Left lung (tissue), 1 donor: ENCODE measurements around the genes CCND1, DEFB108B and IL18BP.

DNA sequence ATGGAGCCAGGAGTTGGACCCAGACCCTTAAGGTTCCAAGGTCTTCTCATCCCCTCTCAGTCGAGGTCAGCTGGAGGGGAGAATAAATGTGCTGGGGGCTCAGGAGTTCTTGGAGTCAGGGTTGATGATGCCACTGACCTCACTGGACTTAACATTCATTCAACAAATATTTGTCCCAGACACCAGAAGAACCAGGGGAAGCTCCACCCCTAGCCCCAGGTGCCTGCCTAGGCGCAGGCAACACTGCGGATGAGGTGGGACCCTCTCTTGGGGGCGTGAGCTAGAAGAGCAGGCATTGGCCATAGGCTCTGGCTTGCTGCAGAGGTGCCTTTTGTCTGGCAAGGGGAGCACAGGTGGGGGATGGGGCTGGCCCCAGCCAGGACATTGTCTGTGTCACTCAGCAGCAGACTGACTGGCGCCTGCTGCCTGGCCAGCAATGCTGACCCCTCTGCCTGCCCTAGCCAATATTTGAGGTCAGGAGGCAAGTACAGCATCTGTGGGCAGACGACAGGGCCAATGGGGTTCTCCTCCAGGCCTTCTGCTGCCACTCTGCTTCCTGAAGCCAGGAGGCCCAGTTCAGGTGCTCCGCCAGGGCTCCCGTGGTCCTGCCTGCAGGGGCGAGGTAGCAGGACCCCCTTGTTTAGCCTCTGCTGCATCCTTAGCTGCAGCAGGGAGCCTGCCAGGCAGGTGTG is 155.6 kb upstream of the CCND1 start:
- PRO-cap, result no peak

- PRO-cap, result bidirectional peak, plus-strand start at chr11:69638287, minus-strand start at chr11:69638340; bidirectional peak, plus-strand start at chr11:69638463, minus-strand start at chr11:69638439
Observed at GRCh38 chr11:69638052-69638796, 2.7 kb upstream of the CCND1 start.

- PRO-cap, result bidirectional peak, plus-strand start at chr11:69640616, minus-strand start at chr11:69640413
Observed at GRCh38 chr11:69640215-69640470, 813 bp upstream of the CCND1 start.

DNA sequence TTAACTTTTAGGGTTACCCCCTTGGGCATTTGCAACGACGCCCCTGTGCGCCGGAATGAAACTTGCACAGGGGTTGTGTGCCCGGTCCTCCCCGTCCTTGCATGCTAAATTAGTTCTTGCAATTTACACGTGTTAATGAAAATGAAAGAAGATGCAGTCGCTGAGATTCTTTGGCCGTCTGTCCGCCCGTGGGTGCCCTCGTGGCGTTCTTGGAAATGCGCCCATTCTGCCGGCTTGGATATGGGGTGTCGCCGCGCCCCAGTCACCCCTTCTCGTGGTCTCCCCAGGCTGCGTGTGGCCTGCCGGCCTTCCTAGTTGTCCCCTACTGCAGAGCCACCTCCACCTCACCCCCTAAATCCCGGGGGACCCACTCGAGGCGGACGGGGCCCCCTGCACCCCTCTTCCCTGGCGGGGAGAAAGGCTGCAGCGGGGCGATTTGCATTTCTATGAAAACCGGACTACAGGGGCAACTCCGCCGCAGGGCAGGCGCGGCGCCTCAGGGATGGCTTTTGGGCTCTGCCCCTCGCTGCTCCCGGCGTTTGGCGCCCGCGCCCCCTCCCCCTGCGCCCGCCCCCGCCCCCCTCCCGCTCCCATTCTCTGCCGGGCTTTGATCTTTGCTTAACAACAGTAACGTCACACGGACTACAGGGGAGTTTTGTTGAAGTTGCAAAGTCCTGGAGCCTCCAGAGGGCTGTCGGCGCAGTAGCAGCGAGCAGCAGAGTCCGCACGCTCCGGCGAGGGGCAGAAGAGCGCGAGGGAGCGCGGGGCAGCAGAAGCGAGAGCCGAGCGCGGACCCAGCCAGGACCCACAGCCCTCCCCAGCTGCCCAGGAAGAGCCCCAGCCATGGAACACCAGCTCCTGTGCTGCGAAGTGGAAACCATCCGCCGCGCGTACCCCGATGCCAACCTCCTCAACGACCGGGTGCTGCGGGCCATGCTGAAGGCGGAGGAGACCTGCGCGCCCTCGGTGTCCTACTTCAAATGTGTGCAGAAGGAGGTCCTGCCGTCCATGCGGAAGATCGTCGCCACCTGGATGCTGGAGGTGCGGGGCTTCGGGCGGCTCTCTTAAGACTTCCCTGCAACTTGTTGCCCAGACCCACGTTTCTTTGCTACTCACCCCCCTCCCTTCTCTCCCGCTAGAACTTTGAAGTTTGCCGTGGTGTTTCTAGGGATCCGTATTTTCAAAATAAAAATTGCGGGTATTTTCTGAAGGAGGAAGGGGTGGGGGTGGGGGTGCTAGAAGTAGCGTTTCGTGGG is at the start of gene CCND1:
Gene CCND1, plus strand, starts transcription at position 686 of the 1,256 bp plus-strand sequence.
- PRO-cap, result bidirectional peak, plus-strand start at position 146 of the sequence, minus-strand start outside the sequence; bidirectional peak, plus-strand start at position 686 of the sequence, minus-strand start at position 511 of the sequence; unidirectional peak, plus-strand start at position 897 of the sequence; bidirectional peak, plus-strand start at position 979 of the sequence, minus-strand start at position 981 of the sequence

- PRO-cap, result no peak
Observed at GRCh38 chr11:69647395-69647959, 6.5 kb downstream of the CCND1 start.

DNA sequence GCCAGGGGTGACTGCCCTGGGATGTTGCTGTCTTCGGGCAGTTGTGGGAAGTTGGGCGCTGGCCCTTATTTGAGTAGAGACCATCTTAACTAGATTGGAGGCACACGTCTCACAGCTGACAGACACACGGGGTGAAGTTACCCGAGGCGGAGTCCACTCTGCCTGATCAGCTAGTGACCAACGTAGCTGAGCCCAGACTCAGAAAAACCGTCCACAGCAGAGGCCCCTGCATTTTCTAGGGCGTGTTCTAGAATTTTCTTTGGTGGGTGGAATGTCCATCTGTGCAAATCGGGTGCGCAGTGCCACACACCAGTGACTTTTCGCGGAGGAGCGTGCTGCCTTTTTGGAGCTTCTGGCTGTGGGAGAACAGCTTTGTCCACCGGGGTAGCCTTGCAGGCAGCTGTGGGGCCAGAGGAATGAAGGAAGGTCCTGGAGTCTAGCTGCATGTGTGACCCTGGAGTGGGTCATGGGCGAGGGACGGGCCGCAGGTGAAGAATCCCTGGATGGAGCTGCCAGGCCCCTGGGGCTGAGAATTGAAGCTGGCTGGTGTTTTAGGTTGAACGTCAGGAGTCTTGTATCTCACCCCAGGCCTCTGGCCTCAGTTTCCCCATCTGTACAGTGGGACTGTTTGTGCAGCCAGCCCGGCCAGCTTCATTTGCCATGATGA is 8.5 kb downstream of the CCND1 start:
- PRO-cap, result unidirectional peak, plus-strand start at position 318 of the sequence

GRCh38 chr11:69667436-69667898 is 7.7 kb downstream of the LTO1 start:
- PRO-cap, result no peak

DNA sequence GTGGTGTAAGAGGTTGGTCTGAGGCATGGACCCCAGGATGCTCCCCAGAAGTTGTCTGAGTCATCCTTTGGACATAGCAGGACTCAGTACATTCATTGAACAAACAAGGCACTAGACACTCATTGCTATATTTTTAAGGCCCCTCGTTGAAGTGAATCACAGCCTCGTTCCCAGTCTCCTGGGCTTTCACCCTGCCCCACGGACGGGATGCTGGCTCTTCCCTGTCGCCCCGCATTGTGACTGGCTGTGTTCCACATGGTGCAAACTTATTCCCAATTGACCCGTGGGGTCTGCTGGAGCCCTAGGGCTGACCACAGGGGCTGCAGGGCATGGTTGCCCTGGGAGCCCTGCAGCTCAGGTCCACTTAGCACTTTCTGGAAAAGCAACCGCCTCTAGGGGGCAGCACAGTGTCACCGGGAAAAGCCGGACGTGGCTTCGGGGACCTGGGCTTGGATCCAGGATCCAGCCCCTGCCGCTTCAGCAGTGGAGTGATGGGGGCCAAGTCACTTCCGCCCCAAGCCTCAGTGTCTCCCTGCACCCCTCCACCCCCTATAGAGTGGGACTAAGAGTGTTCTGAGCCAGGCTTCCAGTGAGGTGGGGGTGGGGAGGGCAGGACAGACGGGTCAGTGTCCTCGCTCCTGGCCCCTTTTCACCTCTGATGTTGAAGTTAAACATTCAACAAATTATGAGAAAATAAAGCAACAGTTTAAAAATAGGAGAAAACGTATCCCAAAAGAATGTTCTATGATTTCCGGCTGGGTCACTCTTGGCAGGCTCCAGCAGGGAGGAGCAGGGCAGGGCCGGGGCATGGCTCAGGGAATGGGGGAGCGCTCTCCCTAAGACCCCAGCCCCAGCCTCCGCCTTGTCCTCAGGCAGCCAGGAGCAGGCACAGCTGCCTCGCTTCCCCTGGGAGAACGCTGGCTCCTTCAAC is 96.3 kb upstream of the FGF3 start:
- PRO-cap, result no peak

- PRO-cap, result no peak
Observed at GRCh38 chr11:69987845-69988881, 90.0 kb upstream of the ANO1 start.

DNA sequence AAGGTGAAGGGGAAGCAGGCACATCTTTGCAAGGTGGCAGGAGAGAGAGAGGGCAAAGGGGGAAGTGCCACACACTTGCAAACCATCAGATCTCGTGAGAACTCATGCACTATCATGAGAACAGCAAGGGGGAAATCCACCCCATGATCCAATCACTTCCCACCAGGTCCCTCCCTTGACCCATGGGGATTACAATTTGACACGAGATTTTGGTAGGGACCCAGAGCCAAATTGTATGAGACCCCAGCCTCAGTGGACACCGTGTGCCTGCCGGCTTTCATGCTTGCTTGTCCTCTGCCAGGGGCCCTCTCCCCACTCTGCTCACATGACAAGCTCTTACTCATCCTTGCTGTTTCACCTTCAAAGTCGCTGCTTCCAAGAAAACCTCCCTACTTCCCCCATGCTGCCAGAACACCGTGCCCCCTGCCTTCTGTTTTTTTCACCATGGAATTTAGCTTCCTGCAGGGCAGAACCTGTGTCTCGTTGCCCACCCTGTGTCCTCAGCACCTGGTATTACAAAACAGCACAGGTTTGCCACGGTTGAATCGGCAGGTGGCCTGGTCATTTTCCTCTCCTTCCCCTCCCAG is 23.2 kb upstream of the PPFIA1 start:
- PRO-cap, result no peak

GRCh38 chr11:70456226-70456803 is 58.0 kb downstream of the CTTN start:
- PRO-cap, result no peak

- PRO-cap, result no peak
Observed at GRCh38 chr11:70913413-70914447, 338.6 kb downstream of the SHANK2 start.

DNA sequence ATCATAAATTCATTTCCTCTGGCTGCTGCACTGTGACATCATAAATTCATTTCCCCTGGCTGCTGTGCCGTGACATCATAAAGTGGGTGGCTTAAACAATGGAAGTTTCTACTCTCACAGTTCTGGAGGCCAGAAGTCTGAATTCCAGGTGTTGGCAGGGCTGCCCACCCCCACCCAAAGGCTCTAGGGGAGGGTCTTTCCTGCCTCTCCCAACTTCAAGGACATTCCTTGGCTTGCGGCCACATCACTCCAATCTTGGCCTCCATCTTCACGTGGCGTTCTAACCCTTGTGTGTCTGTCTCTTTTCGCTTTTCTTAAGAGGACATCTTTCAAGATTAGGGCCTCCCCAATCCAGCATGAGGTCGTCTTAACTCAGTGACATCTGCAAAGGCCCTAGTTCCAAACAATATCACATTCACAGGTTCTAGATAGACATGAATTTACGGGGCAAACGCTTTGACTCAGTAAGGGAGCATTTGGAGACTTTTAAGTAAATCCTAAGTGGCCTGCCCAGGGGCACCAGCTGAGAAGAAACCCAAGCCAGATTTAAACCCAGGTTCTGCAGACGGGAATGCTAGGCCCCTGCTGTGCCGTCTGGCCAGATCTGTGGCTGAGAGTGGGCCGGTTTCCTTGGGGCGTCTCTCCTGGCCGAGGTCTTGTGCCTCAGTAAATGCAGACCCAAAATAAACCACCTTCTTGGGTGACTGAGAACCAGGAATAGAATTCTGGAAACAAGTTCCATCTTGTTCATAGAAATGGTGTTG is 300.6 kb downstream of the SHANK2 start:
- PRO-cap, result no peak

DNA sequence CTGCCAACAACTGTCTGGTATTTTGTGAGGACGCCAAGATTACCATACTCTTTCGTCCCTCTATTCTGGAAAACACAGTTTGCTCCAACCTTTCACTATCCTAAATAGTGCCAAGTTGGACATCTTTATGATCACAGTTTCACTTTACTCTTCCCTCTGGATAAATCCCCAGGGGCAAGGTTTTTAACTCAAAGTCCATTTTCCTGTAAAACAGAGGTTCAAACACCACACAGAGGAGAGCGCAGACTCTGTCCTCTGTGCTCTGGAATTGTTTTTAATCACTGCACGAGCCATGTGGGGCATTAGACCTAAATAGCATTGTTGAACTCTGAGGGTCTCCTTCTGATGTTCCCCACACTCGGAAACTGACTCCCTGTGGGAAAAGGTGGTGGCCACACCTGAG is 39.1 kb downstream of the SHANK2 start:
- PRO-cap, result no peak

GRCh38 chr11:71240763-71241814 is 11.3 kb downstream of the SHANK2 start:
- PRO-cap, result no peak

GRCh38 chr11:71421332-71421764 is 26.8 kb downstream of the DHCR7 start:
- PRO-cap, result no peak

- PRO-cap, result no peak
Observed at GRCh38 chr11:71481209-71482186, 28.5 kb downstream of the NADSYN1 start.

GRCh38 chr11:71832983-71833312 is at the start of gene DEFB108B:
DEFB108B (plus strand) TSS chr11:71833200.
- PRO-cap, result no peak

DNA sequence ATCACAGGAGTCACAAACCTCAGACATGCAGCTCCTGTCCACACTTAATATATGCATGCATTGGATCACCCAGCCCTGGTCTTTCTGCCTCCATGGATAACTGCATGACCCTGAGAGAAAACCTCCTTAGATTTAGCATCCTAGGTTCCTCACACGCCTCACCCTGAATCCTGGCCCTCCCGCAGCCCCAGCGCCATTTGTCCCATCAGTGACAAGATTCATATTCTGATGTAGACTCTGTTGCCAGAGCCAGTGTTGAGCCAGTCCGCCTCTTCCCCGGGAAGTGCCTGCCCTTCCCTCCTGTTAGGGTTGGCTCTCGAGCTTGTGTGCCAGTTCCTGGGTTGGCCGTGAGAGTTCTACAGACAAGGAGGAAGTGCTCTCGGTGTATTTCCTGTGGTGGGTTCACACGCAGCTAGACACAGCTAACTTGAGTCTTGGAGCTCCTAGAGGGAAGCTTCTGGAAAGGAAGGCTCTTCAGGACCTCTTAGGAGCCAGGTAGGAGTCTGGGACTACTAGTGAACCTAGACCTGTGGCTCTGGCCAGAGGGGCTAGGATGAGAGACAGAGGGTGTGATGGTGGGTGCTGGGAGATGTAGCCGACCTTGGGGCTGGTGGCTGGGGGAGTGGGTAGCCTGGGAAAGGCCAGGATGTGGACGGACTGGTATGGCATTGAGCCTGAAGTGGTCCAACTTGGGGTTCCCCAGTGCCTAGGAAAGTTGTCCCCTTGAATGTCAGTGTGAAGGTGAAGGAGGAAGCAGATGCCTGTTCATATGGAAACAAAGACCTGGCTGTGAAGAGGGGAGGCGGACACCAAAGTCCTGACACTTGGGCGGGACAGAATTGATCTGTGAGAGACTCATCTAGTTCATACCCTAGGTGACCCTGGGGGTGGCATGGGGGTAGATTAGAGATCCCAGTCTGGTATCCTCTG is at the start of gene IL18BP:
Gene IL18BP, plus strand, starts transcription at position 385 of the 930 bp plus-strand sequence.
- PRO-cap, result bidirectional peak, plus-strand start at position 332 of the sequence, minus-strand start at position 285 of the sequence

DNA sequence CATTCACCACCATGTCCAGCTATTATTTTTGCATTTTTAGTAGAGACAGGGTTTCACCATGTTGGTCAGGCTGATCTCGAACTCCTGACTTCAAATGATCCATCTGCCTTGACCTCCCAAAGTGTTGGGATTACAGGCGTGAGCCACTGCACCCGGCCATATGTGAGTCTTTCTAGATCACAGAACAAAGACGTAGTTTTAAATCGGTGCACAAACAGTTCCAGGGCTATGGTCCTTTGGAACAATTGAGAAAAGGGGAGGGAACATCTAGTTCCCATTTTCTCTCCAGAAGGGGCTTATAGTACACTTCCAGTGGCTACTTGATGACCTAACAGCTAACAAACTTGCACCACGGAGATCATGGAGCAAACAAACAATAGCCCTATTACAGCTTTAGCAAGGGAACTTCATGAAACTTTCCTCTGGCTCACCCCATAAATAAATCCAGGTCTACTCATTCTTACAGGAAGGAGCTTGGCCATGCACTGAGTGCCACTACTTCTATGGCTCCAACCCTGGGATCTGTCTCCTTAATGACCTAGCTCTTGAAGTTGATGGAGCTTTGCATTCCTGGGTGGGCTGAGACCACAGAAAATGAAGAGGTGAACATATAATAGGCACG is 8.4 kb upstream of the FOLR2 start:
- PRO-cap, result unidirectional peak, plus-strand start at position 465 of the sequence